Occipital lobe (tissue), 2 donors: ENCODE results near the genes ACKR1, DUSP23, SLAMF9 and KCNJ10.

GRCh38 chr1:159204661-159205141 lies at the start of gene ACKR1:
Gene ACKR1, plus strand, starts transcription at chr1:159204875.
- RAMPAGE, long total RNA, result no peak

DNA sequence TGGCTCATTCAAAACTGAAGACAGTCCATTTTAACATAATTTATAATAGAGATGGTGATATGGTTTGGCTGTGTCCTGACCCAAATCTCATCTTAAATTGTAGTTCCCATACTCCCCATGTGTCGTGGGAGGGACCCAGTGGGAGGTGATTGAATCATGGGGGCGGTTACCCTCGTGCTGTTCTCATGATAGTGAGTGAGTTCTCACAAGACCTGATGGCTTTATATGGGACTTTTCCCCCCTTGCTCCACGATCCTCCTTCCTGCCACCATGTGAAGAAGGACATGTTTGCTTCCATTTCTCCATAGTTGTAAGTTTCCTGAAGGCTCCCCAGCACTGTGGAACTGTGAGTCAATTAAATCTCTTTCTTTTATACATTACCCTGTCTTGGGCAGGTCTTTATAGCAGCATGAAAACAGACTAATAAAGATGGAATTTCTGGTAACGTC lies 4.1 kb downstream of the APCS start:
- RAMPAGE, long total RNA, result no peak

GRCh38 chr1:159593610-159594442 lies 6.2 kb downstream of the APCS start:
- RAMPAGE, long total RNA, result no peak

GRCh38 chr1:159780874-159781702 lies at the start of gene DUSP23:
Gene DUSP23, plus strand, starts transcription at chr1:159780962.
- RAMPAGE, long total RNA, result start-site peak on the plus strand at chr1:159780946-159781036, 799 and 561 reads in 2 replicates

GRCh38 chr1:159860532-159861257 lies 1.8 kb downstream of the VSIG8 start:
- RAMPAGE, long total RNA, result no peak

- RAMPAGE, long total RNA, result no peak
These were observed 14.1 kb upstream of the VSIG8 start for GRCh38 chr1:159876605-159877007.

DNA sequence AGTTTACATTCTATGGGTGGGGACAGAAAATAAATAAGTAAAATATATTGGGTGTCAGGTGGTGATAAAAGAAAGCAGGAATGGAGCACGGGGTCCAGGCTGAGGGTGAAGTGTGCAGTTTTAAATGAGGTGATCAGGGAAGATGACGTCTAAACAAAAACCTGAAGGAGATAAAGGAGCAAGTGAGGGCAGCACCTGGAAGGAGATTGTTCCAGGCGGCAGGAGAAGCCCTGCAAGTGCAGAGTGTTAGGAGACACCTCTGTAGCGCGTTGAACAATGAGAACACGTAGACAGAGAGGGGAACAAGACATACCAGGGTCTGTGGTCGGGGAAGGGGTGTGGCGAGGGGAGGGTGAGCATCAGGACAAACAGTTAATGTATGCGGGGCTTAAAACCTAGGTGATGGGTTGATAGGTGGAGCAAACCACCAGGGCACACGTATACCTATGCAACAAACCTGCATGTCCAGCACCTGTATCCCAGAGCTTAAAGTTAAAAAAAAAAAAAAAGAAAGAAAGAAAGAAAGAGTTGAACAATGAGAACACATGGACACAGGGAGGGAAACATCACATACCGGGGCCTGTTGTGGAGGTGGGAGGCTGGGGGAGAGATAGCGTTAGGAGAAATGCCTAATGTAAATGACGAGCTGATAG lies 10.6 kb downstream of the TAGLN2 start:
- RAMPAGE, long total RNA, result no peak

- RAMPAGE, long total RNA, result no peak
These were observed 4.3 kb downstream of the IGSF9 start for GRCh38 chr1:159940998-159941556.

- RAMPAGE, long total RNA, result no peak
These were observed at the start of gene SLAMF9 for GRCh38 chr1:159954131-159954684. Gene SLAMF9, minus strand, starts transcription at chr1:159954237.

- RAMPAGE, long total RNA, result no peak
These were observed 7.7 kb upstream of the SLAMF9 start for GRCh38 chr1:159961675-159962200.

DNA sequence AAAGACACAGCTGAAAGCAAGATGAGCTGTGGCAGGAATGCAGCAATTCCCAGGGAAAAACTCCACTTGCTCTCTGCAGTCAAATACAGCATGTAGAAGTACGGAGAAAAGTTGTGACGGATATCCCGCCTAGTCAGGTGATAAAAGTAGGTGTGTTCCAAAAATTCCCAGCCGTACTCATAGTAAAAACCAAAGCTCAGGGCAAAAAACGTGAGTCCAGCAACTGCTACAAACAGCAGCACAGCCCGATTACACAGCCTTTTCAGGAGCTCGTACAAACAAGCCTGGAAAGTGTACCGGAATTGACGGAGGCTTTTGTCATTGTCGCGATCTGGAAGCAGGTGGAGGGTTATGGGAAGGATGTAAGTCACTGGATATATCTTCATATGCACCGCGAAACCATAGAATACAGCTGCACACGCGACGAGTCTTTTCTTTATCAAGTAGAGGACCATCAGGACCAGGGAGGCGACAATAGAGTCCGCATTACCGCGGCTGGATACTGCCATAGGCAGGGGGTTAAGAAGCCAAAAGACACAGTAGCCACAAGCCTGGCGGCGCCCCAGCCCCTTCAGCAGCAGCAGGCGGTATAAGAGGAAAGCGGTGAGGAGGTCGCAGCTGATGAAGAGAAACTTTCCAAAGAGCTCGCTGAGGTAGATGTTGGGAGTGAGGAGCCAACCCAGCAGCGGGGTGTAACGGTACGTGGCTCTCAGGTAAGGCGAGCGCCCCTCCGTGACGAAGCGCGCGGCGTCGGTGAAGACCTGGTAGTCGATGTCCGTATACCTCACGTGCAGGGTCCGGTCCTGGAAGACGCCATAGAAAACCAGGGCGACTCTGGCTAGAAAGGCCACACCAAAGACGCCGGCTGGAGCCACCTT lies 731 bp downstream of the PIGM start:
- RAMPAGE, long total RNA, result no peak

GRCh38 chr1:160069980-160070768 lies at the start of gene KCNJ10:
Gene KCNJ10, minus strand, starts transcription at chr1:160070160.
- RAMPAGE, long total RNA, result no peak

DNA sequence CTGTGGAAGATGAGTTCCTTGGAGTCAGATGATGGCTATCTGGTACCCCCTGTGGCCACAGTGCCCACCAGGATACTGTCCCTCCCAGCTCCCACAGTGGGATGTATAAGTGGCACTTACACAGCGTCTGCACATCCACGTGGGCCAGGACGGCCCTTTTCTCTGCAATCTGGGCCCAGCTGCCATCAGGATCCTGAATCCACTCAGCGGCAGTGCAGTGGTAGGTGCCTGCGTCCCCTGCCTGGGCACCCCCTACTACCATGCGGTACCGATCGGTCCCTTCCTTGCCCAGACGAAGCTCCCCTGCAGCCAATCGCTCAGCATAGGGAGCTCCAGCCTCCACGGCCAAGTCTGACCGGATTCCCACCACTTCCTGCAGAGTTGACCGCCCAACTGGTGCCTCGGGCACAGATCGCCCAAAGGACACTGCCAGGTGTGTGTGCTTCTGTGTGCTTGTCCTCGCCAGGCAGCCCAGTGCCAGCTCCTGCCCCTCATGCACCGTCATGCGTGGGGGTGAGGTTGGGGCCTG lies 4.8 kb downstream of the IGSF8 start:
- RAMPAGE, long total RNA, result no peak

GRCh38 chr1:160098980-160099658 lies 700 bp upstream of the IGSF8 start:
- RAMPAGE, long total RNA, result no peak

DNA sequence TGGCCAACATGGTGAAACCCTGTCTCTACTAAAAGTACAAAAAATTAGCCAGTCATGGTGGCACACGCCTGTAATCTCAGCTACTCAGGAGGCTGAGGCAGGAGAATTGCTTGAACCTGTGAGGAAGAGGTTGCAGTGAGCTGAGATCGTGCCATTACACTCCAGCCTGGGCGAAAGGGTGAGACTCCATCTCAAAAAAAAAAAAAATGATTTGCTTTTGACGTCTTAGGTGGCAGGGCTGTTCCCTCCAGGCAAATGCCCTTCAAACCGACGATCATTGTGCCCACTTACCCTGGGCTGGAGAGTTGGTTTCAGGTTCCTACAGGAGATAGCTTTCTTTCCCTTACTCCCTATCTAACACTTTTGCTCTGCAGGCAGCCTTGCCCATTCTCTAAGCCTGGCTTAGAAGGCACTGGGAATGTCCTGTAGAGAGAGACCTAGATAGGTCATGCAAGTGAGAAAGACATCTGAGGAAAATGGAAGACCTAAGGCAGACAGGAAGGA lies 8.7 kb upstream of the ATP1A4 start:
- RAMPAGE, long total RNA, result no peak

- RAMPAGE, long total RNA, result no peak
These were observed 11.0 kb downstream of the PEA15 start for GRCh38 chr1:160215795-160216904.

- RAMPAGE, long total RNA, result no peak
These were observed 7.8 kb downstream of the PEX19 start for GRCh38 chr1:160277031-160277546.

- RAMPAGE, long total RNA, result no peak
These were observed 8.4 kb upstream of the NHLH1 start for GRCh38 chr1:160358430-160358943.

DNA sequence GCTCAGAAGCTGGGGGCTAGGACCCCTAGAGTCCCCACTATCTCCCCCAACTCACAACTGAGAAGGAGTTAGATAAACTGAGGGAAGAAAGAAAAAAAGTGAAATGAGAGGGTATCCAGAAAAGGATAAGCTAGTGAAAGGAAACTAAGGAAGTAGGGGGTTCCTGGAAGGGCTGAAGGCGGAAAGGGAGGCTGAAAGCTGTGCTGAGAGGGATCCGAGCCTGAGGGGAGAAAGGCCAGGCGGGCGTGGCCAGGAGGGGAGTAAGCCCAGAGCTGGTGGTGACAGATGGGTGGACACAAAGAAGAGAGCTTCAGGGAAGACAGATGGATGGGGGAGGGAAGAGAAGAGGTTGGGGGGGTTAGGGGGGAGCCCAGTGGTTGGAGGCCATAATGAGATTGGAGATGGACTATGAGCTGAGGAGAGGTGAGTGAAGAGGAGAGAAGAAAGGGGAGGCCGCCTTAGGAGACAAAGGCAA lies 4.5 kb upstream of the NHLH1 start:
- RAMPAGE, long total RNA, result no peak

DNA sequence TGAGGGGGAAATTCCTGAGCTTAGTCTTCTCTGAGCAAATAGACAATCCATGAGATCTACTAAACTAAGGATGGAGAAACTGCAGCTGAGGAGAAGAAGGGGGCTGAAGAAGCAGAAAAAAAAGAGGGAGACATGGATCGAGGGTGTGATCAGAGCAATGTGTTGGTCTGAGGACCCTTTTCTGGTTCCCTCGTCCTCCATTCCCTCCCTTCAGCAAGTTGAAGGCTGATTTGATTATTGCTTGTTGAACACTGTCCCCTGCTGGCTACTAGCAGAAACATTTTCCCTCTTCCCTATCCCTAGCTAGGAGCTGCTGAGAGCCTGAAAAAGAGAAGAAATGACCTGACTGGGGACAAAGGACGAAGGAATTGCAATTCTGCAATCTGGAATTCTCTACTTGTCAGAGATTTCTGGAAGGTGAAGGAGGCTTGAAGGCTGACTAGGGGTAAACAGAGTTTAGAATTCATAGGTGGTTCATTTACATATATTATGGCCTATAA lies 9.6 kb downstream of the NHLH1 start:
- RAMPAGE, long total RNA, result no peak